SK-N-MC (cell line): ENCODE data around the genes KRT20, KRTAP4-2, KRTAP9-2, KRTAP29-1, KRT38 and KRT9.

GRCh38 chr17:40647981-40649265, 805 bp upstream of the SMARCE1 start:
- RRBS = under 1% methylated on average over 8 of the region's 69 CpGs

GRCh38 chr17:40884572-40885708, at the start of gene KRT20:
Gene KRT20, minus strand, starts transcription at chr17:40885242.
- RRBS = no CpG with 5 or more reads among the region's 23 CpGs

- RRBS = no CpG with 5 or more reads among the region's 7 CpGs
Observed at GRCh38 chr17:40922151-40922872, 15.1 kb downstream of the KRT23 start.

DNA sequence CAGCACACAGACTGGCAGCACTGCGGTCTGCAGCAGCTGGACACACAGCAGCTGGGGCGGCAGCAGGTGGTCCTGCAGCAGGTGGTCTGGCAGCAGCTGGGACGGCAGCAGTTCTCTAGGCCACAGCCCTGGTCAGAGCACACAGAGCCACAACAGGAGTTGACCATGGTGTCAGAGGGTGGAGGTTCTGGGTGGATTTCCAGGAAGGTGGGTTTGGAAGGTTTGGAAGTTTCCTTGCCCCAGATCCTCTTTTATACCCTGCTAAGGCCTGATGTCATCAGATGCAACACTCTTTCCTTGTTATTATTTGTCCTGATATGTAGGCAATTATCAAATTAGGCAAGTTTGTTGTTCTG, at the start of gene KRTAP4-2:
Gene KRTAP4-2 (minus strand): TSS at position 224 of the 356 bp plus-strand sequence.
- RRBS = no CpG with 5 or more reads among the region's 3 CpGs

- RRBS = no CpG with 5 or more reads among the region's 3 CpGs
Observed at GRCh38 chr17:41226446-41226894, at the start of gene KRTAP9-2. Gene KRTAP9-2, plus strand, starts transcription at chr17:41226648.

- RRBS = no CpG with 5 or more reads among the region's 4 CpGs
Observed at GRCh38 chr17:41302730-41302968, at the start of gene KRTAP29-1. Gene KRTAP29-1, minus strand, starts transcription at chr17:41302851.

DNA sequence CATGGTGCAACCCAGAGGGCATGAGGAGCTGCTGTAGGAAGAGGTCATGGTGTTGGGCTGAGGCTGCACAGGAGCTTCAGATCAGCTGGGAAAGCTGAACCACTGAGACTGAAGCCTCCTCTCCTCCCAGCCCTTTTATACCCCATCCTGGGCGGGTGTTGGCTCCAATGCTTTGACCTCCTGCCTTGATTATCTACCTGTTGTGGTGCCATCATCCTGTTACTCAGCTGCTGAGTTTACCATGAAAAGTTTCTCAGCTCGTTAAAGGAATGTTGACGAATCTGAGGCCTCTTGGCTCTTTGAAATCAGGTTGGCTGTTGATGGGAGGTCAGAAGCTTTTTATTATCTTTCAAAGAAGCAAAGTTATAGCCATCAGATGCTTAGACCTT, at the start of gene KRT38:
Gene KRT38 (minus strand): TSS at position 110 of the 389 bp plus-strand sequence.
- RRBS = no CpG with 5 or more reads among the region's 3 CpGs

DNA sequence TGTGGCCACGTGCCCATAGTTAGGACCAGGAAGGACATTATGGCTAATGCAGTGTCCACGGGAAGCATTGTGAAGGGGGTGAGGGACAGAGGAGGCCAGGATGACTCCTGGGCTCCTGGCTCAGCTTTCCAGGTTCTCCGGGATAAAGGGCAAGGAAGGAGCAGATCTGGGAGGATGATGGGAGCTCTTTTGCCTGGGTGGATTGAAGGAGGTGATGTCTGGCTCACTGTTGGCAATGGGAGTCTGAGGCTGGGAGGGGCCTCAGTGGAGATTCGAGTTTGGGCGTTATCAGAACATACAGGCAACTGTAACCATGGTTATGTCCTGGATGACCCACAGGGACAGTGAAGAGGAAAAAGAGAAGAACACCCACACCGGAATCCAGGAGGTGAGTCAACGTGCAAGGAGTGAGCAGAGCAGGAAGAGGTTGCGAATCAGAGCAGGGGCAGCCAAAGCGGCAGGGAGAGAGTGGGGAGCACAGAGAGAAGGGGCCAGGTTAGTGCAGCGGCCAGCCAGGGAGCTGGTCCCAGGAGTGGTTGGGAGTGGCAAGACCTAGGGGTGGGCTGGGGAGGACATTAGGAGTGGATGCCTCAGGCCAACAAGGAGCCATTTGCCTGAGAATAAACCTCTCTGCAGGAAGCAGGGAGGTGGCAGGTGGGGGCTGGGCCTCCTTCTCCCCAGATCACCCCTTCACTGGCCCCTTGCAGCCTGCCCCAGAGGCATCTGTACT, 5.3 kb downstream of the KRT13 start:
- RRBS = no CpG with 5 or more reads among the region's 10 CpGs

GRCh38 chr17:41523396-41523690, 4.7 kb upstream of the KRT15 start:
- RRBS = no CpG with 5 or more reads among the region's 5 CpGs

GRCh38 chr17:41523691-41524722, 4.1 kb downstream of the KRT19 start:
- RRBS = 96% methylated on average over 6 of the region's 36 CpGs

DNA sequence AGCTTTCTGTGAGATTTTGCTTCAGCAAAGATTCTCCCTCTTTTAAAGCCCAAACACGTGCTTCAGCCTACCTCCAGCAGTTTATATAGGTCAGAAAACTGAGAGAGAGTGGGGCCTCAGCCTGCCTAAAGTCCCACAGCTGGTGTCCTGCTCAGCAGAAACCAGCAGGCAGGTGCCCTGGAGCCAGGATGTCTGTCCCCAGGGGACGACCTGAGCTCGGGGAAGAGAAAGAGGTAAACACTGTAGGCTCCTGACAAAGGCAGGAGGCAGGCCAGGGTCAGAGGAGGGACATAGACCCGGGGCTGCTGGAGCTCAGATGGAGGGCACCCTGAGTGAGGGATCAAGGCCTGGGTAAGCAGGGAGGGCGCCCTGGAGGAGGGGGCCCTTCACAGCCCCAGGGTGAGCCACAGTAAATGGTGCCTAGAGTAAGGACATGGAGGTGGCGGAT, 12.2 kb upstream of the KRT19 start:
- RRBS = no CpG with 5 or more reads among the region's 6 CpGs

DNA sequence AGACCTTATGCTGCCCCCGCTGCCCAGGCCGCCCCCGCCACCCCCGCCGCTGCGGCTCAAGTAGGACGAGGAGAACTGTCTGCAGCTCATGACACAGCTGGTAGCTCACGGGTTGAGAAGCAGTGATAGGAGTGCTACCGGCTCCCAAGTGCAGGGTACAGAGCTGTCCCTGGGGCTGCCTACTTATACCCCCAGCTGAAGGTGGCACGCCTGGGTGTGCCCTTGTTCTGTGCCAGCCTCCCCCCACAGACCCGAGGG, at the start of gene KRT9:
Gene KRT9 (minus strand): TSS at position 157 of the 258 bp plus-strand sequence.
- RRBS = no CpG with 5 or more reads among the region's 11 CpGs

- RRBS = no CpG with 5 or more reads among the region's 33 CpGs
Observed at GRCh38 chr17:41583062-41584004, 3.4 kb downstream of the KRT14 start.

GRCh38 chr17:41651277-41652039, 27.1 kb upstream of the KRT17 start:
- RRBS = no CpG with 5 or more reads among the region's 19 CpGs

DNA sequence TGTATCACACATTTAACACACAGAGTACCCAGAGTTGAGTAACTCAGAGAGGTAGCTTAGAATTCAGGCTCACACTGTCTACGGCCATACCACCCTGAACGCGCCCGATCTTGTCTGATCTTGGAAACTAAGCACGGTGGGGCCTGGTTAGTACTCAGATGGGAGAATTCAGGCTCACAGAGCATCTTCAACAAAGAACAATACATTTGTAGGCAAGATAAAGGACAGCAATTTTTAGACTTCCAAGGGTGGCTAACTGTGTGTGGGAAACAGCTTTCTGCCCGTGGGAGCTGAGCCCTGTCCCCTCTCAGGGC, 5.9 kb downstream of the GAST start:
- RRBS = no CpG with 5 or more reads among the region's 6 CpGs

GRCh38 chr17:41754921-41756096, 20.9 kb upstream of the HAP1 start:
- RRBS = 93% methylated on average over 1 of the region's 29 CpGs

DNA sequence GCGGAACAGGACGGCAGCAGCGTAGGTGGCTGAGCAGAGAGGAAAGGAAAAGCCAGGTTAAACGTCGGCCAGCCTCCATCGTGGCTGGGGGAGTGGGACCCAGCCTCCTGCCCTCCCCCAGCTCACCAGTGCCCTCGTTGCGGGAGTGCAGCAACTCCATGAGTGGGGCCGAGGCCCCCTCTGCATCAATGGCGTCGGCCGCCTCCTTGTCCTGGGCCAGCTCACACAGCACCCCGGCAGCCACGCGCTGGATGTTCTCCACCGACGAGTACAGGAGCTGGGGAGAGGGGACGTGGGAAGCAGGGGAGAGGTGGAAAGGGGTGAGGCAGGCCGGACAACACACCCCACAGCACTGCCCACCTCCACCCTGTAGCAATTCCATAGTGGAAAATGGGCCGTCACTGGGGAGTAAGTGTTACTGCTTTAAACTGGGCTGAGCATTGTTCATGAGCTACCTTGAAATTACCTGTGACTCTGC, 23.1 kb upstream of the HAP1 start:
- RRBS = 98% methylated on average over 5 of the region's 20 CpGs

DNA sequence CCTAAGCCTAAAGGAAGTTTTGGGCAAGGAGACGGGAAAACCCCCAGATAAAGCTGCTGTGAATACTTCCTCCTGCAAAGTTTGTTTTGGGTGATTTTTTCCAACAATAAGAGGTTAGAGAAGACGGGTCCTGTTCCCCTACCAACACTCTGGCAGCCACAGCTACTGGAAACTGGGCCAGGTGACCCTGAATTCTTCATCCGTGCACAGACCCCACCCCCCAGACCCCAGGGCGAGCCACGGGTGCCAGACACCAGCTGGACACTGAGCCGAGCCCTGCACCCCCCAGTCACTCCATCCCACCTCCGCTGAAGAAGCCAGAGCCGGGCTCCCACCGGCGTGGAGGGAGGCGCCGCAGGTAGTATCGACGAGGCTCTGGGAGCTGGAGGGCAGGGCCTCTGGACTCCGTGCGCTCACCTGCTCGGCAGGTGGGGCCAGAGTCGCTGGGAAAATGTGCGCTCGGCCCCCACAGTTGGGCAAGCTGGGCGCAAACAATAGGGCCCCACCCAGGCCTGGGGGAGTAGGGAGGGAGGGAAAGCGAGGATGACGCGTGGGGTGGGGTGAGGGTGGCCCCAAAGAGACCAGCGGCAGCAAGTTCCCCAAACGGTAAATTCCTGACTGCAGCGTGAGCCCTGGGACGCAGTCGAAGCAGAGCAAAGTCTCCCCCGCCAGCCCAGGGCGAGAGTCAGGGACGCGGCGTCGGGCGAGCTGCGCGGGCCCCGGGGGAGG, 747 bp downstream of the JUP start:
- RRBS = no CpG with 5 or more reads among the region's 39 CpGs

- RRBS = no CpG with 5 or more reads among the region's 3 CpGs
Observed at GRCh38 chr17:41787005-41787264, 424 bp upstream of the JUP start.

DNA sequence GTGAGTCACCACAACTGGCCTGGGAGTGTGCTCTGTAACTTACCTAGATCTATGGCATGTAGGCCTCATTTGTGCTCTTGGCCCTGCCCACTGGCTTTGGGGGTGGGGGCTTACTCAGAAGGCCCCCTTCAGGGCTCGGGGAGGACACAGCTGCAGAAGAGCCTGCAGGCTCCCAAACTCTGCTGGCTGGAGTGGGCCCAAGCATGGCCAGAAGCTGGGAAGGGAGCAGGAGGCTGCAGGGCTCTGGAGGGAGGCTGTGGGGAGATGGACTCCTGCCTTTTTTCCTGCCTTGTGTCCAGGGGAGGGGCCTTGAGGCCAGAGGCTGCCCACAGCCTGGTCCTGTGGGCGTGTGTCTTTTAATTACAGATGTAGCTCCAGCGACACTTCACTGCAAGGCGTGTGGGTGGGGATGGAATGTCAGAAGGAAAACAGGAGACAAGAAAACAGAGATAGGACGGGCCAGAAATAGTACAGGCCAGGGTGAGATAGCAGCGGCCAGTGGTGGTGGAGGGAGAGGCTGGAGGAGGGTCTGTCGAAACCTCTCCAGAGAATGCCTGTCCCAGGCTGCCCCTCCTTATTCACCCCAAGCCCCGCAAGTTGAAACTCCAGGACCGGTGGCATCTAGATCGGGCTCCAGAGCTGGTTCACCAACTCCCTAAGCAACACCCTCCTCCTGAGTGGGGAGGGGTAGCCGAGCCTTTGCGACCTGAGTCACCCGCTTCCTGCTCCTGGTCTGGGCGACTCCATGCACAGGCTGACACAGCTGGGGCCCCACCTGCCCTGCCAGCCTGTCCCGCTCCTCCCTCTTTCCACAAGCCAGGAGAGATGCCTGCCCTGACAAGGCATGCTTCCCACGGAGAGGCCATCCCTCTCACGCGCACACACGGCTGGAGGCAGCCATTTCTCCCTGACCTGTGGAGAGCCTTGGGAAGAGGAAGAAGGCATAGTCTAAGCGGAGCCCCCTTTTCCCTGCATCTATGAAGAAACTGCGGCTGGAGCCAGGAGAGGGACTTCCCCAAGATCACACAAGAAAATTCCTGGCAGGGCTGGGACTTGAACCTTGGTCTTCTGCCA, 6.4 kb upstream of the JUP start:
- RRBS = no CpG with 5 or more reads among the region's 21 CpGs